ENCODE measurements around a stretch of chr15.

DNA sequence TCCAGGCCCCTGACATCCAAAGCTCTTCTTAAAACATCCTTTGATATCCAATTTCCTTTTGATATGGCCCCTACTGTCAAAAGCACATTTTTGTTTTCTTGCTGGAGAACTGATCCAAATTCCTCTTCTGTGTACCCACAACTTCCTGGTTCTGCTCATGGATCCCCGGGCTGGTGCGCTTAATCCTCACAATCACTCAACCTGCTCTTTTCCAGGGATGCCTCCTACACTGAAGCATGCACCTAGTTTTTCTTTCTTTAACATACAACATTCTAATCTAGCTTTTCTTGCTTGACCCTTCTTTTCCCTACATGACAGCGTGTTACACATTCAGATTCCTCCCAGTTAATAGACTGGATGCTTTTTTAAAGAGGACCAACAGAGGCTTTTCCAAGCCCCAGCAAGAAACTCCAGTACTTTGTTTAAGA, 126.6 kb downstream of the RORA start:
- PRO-cap: no peak
- RAMPAGE, long total RNA, 4 experiments: no peak in any of the 4 experiments

- PRO-cap: no peak
- RAMPAGE, long total RNA, 4 experiments: no peak in any of the 4 experiments
Measured at GRCh38 chr15:61170191-61170961, 58.7 kb downstream of the RORA start.

GRCh38 chr15:61875645-61875942, 184.7 kb downstream of the VPS13C start:
- PRO-cap: no peak
- RAMPAGE, long total RNA, 4 experiments: no peak in any of the 4 experiments

GRCh38 chr15:61929109-61929400, 131.2 kb downstream of the VPS13C start:
- PRO-cap: no peak
- RAMPAGE, long total RNA, 4 experiments: no peak in any of the 4 experiments

DNA sequence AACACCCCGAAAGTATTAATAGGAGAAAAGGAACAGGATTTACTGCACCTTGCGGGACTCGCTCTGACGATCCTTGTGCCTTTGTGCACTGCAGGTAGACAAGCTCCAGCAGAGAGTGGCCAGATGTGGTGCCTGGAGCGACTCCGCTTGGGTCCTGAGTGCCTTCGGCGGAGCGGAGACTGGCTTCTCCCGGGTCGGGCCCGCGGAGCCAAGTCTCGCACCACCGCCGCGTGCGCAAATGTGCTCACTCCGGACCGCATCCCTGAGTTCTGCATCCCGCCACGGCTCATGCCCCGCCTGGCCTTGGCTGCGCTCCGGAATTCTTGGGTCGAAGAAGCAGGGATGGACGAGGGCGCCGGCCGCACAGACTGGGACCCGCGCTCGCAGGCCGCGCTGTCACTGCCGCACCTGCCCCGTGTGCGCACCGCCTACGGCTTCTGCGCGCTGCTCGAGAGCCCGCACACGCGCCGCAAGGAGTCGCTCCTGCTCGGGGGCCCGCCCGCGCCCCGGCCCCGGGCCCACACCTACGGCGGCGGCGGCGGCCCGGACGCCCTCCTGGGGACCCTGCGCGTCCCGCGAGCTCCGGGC, 808 bp downstream of the C2CD4A start:
- PRO-cap: no peak
- RAMPAGE, long total RNA, 4 experiments: no peak in any of the 4 experiments

GRCh38 chr15:62135264-62136240, 29.5 kb downstream of the C2CD4B start:
- PRO-cap: no peak
- RAMPAGE, long total RNA, 4 experiments: no peak in any of the 4 experiments

DNA sequence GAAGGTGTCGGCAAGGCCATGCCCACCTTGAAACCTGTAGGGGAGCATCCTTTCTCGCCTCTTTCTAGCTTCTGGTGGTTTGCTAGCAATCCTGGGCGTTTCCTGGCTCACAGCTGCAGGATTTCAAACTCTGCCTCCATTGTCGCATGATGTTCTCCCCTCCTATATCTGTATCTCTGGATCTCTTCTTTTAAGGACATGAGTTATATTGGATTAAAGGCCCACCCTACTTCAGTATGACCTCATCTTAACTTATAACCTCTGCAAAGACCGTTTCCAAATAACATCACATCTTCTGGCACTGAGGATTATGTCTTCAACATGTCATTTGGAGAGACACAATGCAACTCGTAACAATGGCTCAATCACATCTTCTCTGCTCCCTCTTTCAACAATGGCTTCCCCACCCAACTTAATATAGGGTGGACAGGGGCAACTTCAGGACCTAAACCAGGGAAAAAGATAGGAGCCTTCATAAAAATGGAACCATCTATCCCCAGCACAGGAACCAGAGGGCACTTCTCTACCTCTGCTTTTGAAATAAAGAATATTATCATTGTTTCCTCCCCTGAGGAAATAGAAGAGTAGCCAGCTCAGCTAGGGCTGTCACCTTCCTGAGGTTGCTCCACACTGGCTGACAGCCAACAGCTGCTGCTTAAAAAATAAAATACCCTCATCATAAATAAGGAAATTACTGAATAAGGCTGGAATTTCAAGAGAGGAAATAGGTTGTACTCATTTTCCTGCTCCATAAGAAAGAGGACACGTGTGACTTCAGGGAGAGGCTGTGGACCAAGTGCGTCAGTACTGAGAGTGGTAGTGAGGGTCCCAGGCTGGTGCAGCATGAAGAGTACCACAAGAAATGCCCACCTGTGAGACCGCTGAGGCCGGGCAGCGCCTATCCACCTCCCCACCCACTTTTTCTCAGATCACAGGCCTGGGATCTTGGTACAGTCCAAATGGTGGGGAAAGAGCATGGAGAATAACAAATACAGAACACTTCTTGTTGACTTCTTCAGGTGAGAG, 7.9 kb upstream of the C2CD4B start:
- PRO-cap: bidirectional peak, plus-strand start at position 753 of the sequence, minus-strand start at position 639 of the sequence
- RAMPAGE, long total RNA, 4 experiments: no peak in any of the 4 experiments

- PRO-cap: no peak
- RAMPAGE, long total RNA, 4 experiments: no peak in any of the 4 experiments
Measured at GRCh38 chr15:62288681-62289135, 101.6 kb upstream of the TLN2 start.

GRCh38 chr15:62455651-62456049, 65.3 kb downstream of the TLN2 start:
- PRO-cap: no peak
- RAMPAGE, long total RNA, 4 experiments: no peak in any of the 4 experiments

GRCh38 chr15:62464890-62465605, 74.7 kb downstream of the TLN2 start:
- PRO-cap: no peak
- RAMPAGE, long total RNA, 4 experiments: no peak in any of the 4 experiments

GRCh38 chr15:62495732-62496403, 105.5 kb downstream of the TLN2 start:
- PRO-cap: no peak
- RAMPAGE, long total RNA, 4 experiments: no peak in any of the 4 experiments

- PRO-cap: no peak
- RAMPAGE, long total RNA, 4 experiments: no peak in any of the 4 experiments
Measured at GRCh38 chr15:62545877-62546724, 155.8 kb downstream of the TLN2 start.

DNA sequence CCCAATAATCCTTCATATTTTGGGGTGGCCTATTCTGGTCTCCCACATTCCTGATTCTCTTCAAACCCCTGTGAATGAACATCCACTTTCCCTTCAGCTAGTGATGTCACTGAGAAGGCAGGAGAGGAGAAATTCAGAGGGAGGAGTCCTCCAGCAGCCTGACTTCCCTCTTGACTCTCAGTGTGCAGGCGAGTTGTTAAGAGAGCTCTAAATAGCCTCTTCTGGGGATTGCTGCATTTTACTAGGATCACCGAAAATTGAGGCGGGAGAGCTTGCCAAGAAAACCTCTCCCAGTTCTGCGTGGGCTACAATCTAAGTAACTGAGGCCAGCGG, 168.6 kb downstream of the TLN2 start:
- PRO-cap: no peak
- RAMPAGE, long total RNA, 4 experiments: no peak in any of the 4 experiments

GRCh38 chr15:62674948-62675437, 284.6 kb downstream of the TLN2 start:
- PRO-cap: no peak
- RAMPAGE, long total RNA, 4 experiments: no peak in any of the 4 experiments

DNA sequence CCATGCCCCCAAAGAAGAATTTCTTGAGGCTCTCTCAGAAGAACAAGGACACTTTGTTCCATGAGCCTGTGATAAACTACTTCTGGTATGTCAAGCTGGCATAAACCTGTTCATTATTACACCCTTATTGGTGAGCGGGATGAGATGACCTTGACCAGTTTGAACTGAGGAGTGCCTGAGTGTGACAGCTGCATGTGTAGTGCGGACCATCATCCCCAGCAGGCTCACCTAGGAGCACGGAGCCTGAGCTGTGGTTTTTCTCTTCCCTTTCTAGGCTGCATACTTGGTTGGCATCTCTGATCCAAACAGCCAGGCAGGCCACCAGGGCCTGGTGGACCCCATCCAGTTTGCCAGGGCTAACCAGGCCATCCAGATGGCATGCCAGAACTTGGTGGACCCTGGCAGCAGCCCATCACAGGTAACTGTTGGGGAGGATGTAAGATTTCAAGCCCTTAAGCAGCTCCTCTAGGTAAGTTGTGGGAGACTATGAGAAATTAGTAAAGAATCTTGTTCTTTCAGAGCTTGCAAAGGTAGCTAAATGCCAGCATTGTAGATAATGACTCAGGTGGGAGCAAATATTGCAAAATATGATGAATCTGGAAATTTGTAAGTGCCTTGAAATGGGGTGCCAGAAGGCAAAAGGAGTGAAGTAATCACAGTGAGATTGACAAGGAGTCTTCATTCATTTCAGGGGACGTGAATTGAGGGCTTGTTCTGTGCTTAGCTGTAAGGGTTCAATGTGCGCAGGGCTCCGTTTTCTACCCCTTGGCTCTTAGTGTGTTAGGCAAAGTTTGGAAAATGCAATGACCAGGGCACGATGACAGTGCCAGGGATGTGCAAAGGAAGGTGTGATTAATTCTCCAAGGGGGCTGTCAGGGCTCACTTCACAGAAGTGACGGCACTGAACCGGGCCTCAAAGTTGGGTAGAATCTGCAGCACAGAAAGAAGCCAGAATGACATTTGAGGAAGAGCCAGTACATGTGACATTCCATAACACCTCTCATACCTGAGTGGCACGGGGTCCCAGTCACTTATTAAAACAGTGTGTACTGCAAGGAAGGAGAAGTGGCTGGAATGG, 288.7 kb upstream of the TPM1 start:
- PRO-cap: no peak
- RAMPAGE, long total RNA, 4 experiments: no peak in any of the 4 experiments

- PRO-cap: no peak
- RAMPAGE, long total RNA, 4 experiments: no peak in any of the 4 experiments
Measured at GRCh38 chr15:62833251-62833747, 209.2 kb upstream of the TPM1 start.

GRCh38 chr15:62835282-62835724, 207.2 kb upstream of the TPM1 start:
- PRO-cap: no peak
- RAMPAGE, long total RNA, 4 experiments: no peak in any of the 4 experiments

DNA sequence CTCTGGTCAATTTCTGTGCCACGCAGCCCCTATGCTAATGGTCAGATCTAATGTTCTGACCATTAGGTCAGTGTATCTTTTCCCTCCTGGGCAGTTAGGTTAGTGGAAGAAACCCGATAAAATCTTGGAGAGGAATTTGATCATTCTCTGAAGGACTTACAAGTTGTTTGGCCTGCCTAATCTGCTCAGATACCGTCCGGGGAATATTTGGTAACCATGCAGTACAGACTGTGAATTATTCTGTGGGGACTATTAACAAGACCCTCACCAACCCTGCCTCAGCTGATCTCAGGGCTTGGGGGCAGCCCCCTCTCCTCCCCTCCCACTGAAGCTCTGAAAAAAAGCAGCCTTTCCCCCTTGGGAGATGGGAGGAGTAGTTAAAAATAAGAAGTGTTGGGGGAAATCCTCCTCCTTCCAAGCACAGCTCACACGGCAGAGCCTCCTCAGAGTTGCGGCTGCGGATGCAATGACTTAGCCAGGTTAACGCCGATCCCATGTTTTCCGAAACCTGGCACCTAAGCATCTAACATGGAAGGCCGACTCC, 1.3 kb upstream of the TPM1 start:
- PRO-cap: unidirectional peak, plus-strand start at position 409 of the sequence
- RAMPAGE, long total RNA, 4 experiments: no peak in any of the 4 experiments

GRCh38 chr15:63047867-63048739, 5.6 kb downstream of the TPM1 start:
- PRO-cap: unidirectional peak, plus-strand start at chr15:63048029; bidirectional peak, plus-strand start at chr15:63048493, minus-strand start at chr15:63048314
- RAMPAGE, long total RNA, 4 experiments: start-site peak on the minus strand in 1 of 4 experiments, at chr15:63048229-63048272 at its widest, 6 reads per replicate

DNA sequence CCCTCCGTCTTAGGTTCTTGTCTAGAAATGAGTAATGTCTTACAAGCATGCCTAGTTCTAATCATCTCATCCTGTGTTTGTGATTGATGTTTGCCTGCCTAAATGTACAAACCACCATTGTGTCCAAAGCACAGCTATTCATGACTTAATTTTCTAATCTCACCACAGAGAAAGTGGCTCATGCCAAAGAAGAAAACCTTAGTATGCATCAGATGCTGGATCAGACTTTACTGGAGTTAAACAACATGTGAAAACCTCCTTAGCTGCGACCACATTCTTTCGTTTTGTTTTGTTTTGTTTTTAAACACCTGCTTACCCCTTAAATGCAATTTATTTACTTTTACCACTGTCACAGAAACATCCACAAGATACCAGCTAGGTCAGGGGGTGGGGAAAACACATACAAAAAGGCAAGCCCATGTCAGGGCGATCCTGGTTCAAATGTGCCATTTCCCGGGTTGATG, 28.4 kb downstream of the TPM1 start:
- PRO-cap: no peak
- RAMPAGE, long total RNA, 4 experiments: no peak in any of the 4 experiments

Data from gastroesophageal sphincter (tissue), 4 donors.